Heart right ventricle (tissue), 2 donors: ENCODE data around the genes ARFGEF3, SMIM28 and REPS1.

GRCh38 chr6:137731894-137732552 is 135.0 kb upstream of the TNFAIP3 start:
- PRO-cap, 2 experiments = no peak in any of the 2 experiments

DNA sequence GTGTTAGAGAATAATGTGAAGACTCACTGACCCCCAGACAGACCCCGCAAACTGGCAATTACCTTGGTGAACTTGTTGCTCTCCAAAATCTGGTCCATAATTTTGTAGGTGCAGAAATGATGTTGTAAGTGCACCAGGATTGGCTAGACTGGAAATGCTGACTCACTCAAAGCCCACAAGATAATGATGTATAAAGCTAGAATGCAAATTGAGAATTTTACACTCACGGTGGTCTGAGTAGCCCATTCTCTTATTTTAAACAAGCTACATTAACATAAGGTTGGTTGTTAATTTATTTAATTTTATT is 74.4 kb upstream of the TNFAIP3 start:
- PRO-cap, 2 experiments = no peak in any of the 2 experiments

GRCh38 chr6:137846213-137847105 is 20.6 kb upstream of the TNFAIP3 start:
- PRO-cap, 2 experiments = no peak in any of the 2 experiments

DNA sequence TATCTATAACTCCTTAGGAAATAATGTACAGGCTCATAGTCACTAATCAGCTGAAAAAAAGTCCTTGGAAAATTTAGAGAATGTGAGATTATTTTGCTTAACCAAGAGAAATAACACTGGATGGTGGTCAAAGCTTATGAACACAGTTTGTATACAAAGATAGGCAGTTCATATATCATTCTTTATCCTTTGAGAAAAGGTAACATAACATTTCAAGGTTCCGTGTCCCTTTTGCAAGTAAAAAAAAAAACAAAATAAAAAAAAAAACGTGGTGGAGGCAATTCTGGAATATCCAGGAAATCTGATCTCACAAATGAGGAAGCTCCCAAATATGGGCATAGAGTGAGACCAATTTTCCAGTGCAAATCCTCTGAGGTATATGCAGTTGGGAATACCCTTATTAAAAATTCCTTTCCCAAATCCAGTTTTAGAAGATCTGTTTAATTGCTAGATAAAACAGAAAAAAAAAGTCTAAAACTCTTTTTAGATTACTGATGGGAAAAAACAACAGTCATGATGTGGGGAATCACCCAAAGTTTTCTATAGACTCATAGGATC is 17.8 kb upstream of the TNFAIP3 start:
- PRO-cap, 2 experiments = no peak in any of the 2 experiments

GRCh38 chr6:137878299-137879013 is 11.4 kb downstream of the TNFAIP3 start:
- PRO-cap, 2 experiments = no peak in any of the 2 experiments

- PRO-cap, 2 experiments = no peak in any of the 2 experiments
These were observed 74.6 kb downstream of the PERP start for GRCh38 chr6:138032523-138033129.

GRCh38 chr6:138105802-138106768 is 1.1 kb downstream of the PERP start:
- PRO-cap, 2 experiments = peak in 1 of 2 experiments; most common plus-strand start chr6:138106058 (in 1); most common minus-strand start chr6:138105976 (in 1)

DNA sequence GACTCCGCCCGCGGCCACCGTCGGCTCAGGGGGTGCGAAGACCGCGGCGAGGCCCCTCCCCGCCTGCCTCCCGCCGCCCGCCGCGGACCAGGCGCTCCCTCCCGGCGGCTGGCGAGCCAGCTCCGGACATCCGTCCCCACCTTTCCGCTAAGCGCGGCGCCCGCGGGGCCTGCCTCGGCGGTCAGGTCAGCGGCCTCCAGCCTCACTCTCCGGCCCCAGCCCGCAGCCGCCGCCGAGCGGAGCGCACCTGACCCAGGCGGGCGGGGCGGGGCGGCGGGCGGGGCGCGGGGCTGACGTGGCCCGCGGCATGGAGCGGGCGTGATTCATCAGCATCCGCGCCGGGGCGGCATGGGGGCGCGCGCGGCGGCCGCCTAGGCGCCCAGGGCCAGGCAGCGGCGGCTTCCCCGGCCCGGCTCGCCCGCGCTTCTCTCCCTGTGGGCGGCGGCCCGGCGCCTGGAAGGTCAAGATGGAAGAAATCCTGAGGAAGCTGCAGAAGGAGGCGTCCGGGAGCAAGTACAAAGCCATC is at the start of gene ARFGEF3:
ARFGEF3 (plus strand) TSS at position 319 of the 526 bp plus-strand sequence.
- PRO-cap, 2 experiments = peak in 1 of 2 experiments; most common plus-strand start position 150 of the sequence (in 1); most common minus-strand start position 249 of the sequence (in 1)

GRCh38 chr6:138183283-138183792 is 21.6 kb downstream of the ARFGEF3 start:
- PRO-cap, 2 experiments = no peak in any of the 2 experiments

DNA sequence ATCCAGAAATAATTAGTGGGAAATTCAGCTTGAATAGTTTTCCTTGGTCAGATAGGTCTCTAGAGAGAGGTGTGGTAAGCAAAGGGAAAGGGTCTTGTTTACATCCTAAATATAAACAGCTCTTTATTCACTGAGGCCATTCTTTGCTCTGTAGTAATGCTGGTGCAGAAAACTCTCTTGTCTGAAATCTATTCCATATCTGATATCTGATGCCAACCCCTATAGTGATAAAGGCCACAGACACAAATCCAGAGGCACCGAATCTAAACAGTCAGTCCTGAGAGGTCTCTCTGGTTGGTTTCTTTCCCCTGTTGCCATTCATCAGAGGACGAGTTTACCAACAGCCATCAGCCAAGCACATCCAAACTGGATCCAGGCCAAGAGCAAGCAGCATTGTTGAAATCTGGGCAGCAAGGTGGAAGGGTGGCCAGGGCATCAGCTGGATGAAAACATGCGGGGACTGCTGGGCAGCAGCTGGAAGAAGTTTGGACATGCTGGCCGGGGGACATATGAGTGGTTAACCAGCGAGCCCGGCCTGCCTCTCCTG is at the start of gene SMIM28:
SMIM28 (plus strand) TSS at position 284 of the 547 bp plus-strand sequence.
- PRO-cap, 2 experiments = no peak in any of the 2 experiments

DNA sequence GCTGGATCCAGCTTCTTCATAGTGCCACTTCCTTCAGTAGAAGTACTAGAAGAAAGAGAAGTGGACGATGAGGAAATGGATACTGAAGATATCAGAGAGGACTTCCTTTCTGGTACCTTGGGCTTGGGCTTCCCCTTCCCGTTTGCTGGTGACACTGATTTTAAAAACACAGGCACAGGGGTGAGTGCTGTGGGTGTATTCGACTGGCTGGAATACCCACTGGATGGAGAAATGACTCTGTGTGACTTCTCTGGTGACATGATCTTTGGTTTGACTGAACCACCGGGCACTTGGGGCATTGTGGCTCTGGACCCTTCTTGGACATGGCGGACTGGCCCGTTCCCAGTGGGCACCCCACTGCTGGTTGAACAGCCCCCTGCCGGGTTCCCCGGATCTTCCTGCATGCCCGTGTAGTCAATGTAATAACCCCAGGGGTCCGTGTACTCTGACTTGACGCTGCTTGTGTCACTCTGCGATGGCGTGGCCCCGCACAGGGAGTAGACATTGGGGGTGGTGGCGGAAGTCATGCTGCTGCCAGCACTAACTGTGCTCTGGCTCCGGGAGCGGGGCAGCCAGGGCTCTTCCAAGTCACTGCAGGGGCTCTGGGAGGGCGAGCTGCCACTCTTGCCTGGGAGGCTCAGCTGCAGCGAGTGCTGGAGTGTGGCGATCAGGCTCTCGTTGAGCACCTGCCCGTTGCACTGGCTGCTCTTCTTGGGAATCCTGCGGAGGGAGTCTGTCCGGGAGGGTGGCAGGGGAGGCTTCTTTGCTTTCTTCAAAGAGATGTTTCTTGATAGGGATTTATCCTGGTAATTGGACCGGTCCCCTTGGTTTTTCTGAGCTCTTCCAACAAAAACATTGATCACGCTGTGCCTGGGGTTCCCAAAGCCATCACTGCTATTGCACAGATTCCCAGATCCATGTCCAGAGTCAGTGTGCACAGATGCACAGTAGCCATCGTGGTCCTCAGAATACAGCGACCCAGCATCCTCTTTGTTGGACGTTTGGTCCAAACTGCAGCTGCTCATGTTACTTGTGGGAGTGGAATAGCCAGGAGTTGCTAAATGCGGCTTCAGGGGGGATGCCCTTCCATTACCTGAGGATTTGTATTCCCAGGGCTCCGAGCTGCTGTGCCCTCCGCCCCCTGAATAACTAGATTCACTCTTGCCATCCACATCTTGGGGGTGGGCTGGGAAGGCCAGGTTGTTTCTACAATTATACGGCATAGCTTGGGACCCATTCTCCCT is 28.0 kb downstream of the HEBP2 start:
- PRO-cap, 2 experiments = no peak in any of the 2 experiments

DNA sequence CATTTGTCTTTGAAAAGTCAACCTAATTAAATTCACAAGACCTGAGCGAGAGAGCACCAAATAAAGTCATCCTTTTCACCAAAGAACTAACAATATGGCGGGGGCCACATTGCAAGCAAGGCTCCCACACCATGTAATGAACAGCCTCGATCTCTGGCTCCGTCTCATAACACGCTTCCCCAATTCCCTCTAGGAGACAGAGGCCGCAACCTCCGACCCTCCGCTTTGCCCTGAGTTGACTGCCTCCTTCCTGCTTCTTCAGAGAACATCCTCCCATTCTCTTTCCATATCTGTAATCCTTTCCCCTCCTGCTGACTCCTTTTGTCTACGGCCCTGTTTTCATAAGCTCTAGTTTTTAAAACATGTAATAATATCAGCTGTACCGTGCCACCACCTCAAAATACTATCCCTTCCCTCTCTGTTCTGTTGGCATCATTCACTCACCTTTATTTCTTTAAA is 13.4 kb downstream of the NHSL1 start:
- PRO-cap, 2 experiments = no peak in any of the 2 experiments

DNA sequence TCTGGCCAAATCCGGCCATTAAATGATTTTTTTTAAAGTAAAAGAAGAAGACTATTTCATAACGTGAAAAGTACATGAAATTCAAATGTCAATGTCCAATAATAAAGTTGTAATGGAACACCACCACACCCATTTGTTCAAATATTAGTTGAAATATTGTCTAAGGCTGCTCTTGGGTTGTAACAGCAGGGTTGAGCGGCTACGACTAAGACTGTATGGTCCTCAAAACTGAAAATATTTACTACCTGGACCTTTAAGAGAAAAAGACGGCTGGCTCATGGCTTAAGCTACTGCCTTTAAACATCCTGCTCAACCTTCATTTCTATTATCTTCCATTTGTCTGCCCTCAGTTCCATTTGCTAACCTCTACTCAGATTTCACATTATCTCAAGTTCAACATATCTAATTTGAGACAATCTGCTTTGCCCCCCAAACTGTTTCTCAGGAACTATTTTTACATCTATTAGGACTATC is 4.2 kb upstream of the NHSL1 start:
- PRO-cap, 2 experiments = no peak in any of the 2 experiments

DNA sequence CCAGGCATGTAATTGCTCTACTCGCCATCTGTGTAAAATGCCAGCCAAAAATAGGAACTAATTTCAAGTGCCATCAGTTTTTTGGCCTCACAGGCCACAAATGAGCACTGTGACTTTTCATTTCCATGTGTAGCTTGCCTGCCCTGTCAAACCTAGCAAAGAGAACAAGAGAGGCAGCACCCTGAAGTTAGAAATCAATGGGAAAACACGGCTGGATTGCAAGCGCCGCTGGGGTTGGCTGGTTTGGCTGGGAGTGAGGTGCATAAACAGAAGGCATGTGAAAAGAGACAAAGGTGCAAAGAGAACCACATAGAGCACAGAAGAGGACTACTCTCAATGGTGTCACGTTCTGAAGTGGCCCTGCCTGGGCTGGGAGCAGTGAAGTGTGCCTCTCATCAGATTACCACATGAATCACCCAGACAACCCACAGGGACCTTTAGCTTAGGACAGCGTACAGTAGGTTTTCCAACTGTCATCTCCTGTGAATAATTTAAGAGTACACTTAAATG is 78.0 kb upstream of the NHSL1 start:
- PRO-cap, 2 experiments = no peak in any of the 2 experiments

GRCh38 chr6:138692082-138692727 is 81.4 kb upstream of the CCDC28A start:
- PRO-cap, 2 experiments = peak in 2 of 2 experiments; most common plus-strand start chr6:138692484 (in 2)

- PRO-cap, 2 experiments = no peak in any of the 2 experiments
These were observed 18.3 kb downstream of the ECT2L start for GRCh38 chr6:138814024-138814775.

- PRO-cap, 2 experiments = peak in 2 of 2 experiments; most common plus-strand start chr6:138988102 (in 1); most common minus-strand start chr6:138988282 (in 2)
These were observed at the start of gene REPS1 for GRCh38 chr6:138987426-138988597. TSS of gene REPS1 (minus strand) at chr6:138988253.

GRCh38 chr6:139016840-139017703 is 11.5 kb upstream of the ABRACL start:
- PRO-cap, 2 experiments = no peak in any of the 2 experiments

DNA sequence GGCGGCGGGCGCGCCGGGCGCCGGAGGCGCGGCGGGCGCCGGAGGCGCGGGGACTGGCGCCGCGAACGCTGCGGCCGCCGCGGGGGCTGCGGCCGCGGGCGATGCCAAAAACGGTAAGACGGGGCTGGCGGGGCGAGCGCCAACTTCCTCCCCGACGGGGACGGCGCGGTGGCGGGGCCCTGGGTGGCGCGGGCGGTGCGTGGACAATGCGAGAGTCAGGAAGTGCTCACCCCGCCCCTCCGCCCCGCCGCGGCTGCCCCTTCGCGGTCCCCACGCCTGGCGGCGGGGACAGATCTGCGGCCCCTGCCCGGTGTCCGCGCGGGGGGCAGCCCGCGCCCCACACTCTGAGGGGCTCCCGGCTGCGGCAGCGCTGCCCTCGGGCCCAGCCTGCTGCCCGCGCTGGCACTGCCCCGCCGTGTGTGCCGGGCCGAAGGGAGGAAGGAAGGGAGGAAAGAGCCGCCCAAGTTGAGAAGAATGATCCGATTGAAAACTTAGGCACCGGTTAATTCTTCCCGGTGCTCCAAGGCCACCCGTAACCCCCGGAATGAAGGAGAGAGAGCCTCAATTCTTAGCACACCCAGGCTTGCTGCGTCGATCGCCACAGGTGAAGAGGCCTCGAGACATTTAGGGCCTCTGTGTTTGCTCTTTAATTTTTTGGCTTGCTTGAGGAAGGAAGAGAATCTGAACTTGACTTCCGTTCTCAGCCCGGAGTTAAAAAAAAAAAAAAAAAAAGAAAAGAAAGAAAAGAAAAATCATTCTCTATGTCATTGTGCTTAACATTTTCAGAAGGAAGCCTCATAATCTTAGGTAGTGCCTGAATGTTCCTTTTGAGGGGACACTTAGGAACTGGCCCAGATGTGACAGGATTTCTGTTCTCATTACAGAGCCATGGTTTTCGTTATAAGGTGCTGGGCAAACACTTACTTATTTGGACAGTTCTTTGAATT is 948 bp downstream of the HECA start:
- PRO-cap, 2 experiments = peak in 2 of 2 experiments; most common plus-strand start position 264 of the sequence (in 1); most common minus-strand start position 421 of the sequence (in 2)

DNA sequence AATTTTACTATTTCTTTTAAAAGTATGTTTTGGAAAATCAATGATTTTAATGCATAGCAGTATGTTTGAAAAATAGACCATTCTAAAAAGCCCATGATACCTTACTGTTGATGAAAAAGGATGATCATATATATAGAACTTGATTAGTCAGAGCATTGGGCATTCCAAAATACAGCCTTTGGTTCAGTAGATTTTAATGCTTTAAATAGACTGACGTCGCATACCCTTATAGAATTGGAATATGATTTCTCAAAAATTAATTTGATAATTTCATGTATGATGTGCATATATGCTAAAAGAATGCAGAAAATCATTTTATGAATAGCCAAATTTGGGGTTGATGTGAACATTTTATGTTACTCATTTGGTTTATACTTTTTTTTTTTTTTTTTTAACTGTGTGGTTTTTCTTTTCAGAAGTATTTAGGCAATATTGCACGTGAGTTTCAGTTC is 43.3 kb downstream of the HECA start:
- PRO-cap, 2 experiments = no peak in any of the 2 experiments